Melanocyte of skin (primary cell): Measurements from ENCODE around the genes GPR89A, PDZK1, NUDT17 and ANKRD35.

DNA sequence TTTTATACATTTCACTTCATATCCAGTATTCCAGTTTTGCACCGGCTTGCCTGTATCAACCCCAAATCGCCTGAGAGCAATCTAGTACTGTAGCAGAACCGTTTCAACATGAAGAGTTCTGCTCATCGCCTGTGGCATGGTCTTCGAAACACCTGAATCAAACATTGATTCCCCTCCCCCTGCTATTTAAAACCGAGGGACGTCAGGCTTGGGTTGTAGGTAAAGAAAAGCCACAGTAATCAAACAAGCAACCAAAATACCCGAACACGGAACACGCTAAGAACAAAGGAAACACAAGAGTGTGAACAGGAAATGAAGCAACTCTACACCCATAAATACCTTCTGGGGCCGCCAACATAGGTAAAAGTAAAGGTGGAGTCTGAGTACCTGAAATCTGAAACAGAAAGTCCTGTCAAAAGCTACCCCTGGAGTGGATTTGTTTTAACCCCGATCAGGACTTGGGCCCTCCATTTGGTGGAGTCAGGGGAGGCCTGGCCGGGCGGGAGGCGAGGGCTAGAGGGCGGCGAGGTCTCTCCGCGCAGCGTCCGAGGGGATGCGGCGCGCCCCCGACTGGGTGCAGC lies 27.5 kb downstream of the PPIAL4D start:
- CAGE, long polyA plus RNA, 2 experiments = no peak in any of the 2 experiments

- CAGE, long polyA plus RNA, 2 experiments = no peak in any of the 2 experiments
Observed at GRCh38 chr1:145280568-145281943, 39.1 kb upstream of the PPIAL4D start.

DNA sequence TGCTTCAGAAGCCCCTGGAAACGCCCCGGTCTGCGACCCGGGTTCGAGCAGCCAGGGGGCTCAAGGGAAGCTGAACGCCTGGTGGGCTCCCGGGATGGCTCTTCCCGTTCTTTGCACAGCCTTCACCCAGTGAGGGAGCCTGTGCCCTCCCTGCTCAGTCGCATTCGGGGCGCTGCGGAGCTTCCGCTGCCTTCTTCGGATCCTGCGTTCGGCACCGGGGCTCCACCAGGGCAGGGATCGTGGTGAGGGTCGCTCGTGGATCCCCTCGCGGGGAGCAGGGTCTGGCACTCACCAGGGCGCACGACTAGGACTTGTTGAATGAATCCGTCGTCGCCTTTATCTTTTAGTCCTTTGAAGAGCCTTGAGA lies 50.3 kb upstream of the NBPF20 start:
- CAGE, long polyA plus RNA, 2 experiments = no peak in any of the 2 experiments

- CAGE, long polyA plus RNA, 2 experiments = start-site peak on the plus strand in 2 of 2 experiments, at chr1:145607971-145607995 at its widest, 13 to 34 reads per replicate
Observed at GRCh38 chr1:145607581-145608818, at the start of gene GPR89A. GPR89A (plus strand) TSS chr1:145607988.

GRCh38 chr1:145707110-145707986 lies at the start of gene PDZK1:
PDZK1 (minus strand) TSS chr1:145707368.
- CAGE, long polyA plus RNA, 2 experiments = no peak in any of the 2 experiments

DNA sequence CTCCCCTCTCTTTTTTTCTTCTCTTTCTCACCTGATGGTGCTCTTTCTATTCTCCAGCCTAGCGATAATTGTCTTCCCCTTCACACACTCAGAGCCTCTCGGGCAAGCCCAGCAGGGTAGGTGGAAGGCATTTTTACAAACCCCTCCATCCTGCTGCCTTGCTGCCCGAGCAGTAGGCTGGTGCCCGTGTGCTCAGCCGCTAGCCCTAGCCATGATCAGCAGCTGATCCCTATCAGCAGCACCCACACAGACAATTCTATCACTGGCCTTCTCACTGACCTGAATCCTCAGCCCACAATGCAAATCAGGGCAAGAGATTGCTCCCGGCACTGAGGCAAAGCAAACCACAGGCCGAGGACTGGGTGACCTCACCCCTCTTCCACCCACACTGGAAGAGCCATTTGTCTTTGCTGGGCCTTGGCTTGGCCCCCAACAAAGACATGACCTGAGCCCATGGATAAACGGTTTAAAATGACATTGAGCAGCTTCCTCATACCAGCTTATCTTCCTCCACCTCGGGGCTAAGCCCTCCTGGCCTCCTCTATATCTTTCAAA lies 896 bp upstream of the PDZK1 start:
- CAGE, long polyA plus RNA, 2 experiments = no peak in any of the 2 experiments

- CAGE, long polyA plus RNA, 2 experiments = no peak in any of the 2 experiments
Observed at GRCh38 chr1:145744525-145744935, 25.2 kb downstream of the CD160 start.

DNA sequence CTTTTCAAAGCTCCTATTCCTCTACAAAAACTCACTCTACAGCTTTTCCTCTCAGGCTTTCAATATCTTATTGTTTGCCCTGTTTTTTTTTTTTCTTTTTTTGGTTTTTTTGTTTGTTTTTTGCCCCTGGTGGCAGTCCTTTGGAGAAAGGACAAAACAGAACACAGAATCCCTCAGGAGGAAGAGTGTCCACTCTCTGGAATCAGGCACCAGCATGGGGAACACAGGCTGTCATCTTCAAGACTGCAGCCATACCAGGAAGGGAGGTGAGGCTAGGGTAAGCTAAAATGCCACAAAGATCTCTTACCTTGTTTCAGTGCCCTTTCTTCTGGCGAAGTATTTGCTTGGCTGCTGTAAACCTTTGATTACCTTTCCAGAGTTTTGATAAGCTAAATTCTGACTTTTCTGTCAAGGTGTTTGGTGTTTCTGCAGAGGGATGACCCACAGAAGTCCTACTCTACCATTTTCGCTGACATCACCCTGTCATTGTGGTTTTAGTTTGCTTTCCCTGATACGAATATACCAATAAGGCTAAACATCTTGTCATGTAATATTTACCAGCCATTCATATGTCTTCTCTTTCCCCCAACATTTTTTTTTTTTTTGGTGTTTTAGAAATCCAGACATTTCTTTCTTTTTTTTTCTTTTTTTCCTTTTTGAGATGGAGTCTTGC lies 50.0 kb downstream of the RNF115 start:
- CAGE, long polyA plus RNA, 2 experiments = no peak in any of the 2 experiments

GRCh38 chr1:145782387-145782880 lies 41.5 kb downstream of the RNF115 start:
- CAGE, long polyA plus RNA, 2 experiments = no peak in any of the 2 experiments

- CAGE, long polyA plus RNA, 2 experiments = no peak in any of the 2 experiments
Observed at GRCh38 chr1:145784392-145784752, 39.5 kb downstream of the RNF115 start.

- CAGE, long polyA plus RNA, 2 experiments = no peak in any of the 2 experiments
Observed at GRCh38 chr1:145794922-145795517, 28.9 kb downstream of the RNF115 start.

GRCh38 chr1:145845029-145846052 lies at the start of gene NUDT17:
NUDT17 (plus strand) TSS chr1:145845630.
- CAGE, long polyA plus RNA, 2 experiments = no peak in any of the 2 experiments

DNA sequence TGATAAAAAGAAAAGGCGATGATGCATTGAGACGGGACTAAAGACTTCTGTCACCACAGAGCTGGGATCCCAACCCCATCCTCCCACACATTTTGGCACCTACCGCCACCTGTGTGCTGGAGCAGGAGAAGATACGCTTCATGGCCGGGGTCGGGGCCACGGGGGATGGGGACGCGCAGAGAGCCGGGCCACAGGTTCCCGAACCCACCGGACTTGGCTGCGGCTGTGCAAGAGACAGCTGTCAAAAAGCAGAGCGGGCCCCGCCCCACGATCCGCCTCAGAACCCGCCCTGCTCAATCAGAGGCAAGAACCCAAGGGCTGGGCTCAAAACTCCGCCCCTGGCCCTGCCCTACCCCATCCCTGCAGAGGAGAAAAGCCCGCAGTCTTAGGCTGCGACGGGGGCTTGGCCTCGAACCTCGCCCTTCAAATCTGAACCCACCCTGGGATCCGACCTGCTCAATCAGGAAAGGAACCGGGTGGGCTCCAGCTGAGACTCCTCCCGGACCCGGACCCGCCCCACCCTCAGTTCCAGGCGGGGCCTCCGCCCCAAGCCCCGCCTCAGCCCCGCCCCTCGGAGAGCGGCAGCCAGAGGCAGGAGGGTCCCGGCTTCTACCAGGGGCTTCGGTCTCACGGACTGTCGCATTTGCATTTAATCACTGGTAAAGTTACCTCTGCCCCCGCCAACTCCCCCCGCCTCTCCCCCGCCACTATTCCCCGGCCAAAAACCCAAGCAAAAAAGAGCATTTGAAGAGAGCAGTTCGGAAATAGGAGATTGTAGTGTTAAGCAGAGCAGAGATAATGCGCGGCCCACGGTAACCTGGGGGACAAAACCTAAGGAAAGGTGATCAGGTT lies at the start of gene ANKRD35:
Gene ANKRD35 (minus strand): TSS at position 250 of the 852 bp plus-strand sequence.
- CAGE, long polyA plus RNA, 2 experiments = no peak in any of the 2 experiments

- CAGE, long polyA plus RNA, 2 experiments = no peak in any of the 2 experiments
Observed at GRCh38 chr1:145891711-145892769, 6.4 kb upstream of the ANKRD35 start.

DNA sequence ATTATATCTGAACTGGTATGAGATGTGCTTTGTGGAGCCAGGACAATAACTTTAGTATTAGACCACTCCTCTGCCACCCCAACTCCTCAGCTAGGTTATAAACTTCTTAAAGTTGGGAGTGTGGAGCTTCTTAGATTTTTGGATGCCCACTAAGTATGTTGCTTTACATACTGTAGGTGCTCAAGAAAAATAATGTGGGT lies 1.1 kb upstream of the ITGA10 start:
- CAGE, long polyA plus RNA, 2 experiments = no peak in any of the 2 experiments

DNA sequence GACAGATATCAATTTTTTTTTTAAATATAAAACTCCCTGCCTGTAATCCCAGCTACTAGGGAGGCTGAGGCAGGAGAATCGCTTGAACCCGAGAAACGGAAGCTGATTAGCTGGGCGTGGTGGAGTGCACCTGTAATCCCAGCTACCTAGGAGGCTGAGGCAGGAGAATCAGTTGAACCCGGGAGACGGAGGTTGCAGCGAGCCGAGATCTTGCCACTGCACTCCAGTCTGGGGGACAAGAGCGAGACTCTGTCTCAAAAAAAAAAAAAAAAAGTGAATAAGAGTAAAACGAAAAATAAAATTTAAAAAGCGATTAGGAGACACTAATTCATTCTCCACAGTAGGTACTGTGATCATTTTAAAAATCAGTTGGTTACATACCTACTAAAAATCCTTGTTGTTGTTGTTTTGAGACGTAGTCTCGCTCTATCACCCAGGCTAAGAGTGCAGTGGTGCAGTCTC lies 734 bp upstream of the RBM8A start:
- CAGE, long polyA plus RNA, 2 experiments = no peak in any of the 2 experiments

- CAGE, long polyA plus RNA, 2 experiments = no peak in any of the 2 experiments
Observed at GRCh38 chr1:145961024-145961586, 3.3 kb downstream of the ANKRD34A start.

DNA sequence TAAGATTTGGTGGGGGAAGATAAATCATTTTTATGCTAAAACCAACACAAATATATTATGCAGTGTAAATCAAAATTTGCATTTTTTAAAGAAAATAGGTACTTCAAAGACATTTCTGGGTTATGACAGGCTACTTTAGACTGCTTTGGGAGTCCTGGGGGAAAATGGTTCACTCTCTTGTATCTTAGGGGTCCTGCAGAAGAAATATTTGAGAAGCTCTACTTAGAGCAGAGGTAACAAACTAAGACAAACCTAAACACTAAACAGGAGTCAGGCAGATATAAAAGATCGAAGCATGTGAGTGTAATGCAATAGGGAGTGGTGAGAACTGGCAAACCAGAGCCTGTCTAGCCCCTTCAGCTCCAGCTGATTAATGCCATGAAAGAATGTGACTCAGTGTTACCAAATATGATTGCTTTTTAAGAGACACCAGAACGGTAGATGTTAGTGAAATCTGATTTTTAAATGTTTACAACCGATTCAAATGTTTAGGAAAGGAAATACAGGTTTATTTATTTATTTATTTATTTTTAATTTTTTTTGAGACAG lies 12.5 kb downstream of the TXNIP start:
- CAGE, long polyA plus RNA, 2 experiments = no peak in any of the 2 experiments

DNA sequence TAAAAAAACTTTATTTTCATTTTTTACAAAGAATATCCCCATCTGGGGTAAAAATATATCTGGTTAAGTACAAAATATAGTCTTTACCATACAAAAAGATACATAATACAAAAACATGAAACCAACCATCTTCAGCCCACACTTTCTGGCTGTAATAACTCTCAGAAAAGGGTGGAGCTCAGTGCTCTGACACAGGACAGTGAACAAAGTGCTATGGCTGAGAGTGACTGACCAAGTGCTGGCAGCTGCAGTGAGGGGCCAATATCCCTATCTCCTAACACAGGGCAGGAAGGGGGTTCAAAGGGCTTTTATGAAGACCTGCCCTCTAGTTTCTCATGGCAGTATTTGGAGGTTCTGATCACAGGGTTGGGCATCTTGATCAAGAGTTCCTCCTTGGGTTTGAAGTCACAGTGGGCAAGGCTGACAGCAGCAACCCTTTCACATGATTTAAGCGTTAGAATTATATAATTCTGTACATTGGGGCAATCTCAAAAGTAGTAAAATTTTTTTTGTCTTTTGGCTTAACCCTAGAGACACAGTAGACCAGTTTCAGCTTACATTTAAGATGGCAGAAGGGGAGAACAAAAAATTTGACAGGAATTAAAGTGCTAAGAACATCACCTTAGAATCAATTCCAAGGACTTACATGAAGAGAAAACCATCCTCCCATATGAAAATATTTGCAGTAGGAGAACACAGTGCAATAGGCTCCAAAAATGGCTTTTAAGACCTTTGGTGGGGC lies 3.8 kb downstream of the TXNIP start:
- CAGE, long polyA plus RNA, 2 experiments = no peak in any of the 2 experiments

GRCh38 chr1:146019272-146020169 lies 2.0 kb downstream of the HJV start:
- CAGE, long polyA plus RNA, 2 experiments = no peak in any of the 2 experiments